Fibroblast of villous mesenchyme (primary cell): ENCODE data around the genes ZCCHC2, PHLPP1, TMX3 and CD226.

GRCh38 chr18:62522899-62523541 is at the start of gene ZCCHC2:
Gene ZCCHC2 (plus strand): TSS chr18:62523025.
- CAGE, long polyA plus RNA, result no peak

DNA sequence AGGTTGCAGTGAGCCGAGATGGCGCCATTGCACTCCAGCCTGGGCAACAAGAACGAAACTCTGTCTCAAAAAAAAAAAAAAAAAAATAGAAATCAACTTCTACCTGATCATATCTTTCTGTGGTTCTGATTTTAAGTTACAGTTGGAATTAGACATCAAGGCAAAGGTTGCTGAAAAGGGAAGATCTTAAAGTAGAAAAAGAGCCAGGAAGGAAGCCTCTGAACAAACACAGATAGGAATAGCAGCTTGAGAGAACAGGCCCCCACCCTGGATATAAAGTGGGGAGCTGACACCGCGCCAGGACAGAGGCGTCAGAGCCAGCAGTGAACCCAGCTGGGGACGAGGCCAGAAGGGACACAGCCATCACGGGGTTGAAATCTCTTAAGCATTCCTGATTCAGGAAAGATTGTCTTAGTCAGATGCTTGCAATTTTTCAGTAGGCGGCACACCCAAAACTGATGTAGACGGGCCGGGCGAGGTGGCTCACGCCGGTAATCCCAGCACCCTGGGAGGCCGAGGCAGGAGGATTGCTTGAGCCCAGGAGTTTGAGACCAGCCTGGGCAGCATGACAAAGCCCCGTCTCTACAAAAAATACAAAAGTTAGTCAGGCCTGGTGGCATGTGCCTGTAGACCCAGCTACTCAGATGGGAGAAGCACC is 93.8 kb upstream of the PHLPP1 start:
- CAGE, long polyA plus RNA, result no peak

DNA sequence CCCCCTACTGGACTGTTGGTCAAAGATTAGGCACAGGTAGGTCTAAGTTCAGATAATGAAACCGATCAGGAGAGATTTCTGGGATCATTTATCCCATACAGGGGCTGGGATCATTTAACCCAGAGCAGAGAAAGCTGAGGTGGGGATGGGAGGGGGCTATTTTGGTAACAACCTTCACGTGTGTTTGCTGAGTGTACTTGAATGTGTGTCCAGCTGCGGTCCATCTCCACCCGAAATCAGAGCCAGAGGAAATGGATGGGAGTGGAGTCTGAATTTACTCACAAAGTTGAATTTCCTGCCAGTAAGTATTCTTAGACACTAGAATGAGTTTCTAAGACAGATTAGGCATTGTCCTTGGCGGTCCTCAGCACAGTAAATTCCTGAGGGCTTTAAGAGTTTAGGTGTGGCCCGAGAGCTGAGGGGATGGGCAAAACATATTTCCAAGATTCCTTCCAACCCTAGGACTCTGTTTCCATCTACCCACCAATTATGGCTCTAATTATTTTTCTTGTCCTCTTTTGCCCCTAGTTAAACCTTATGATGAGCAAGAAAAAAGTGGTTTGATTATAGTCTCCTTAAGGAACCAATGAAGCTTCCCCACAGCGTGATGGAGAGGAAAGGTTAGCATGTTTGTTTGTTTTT is 90.4 kb upstream of the PHLPP1 start:
- CAGE, long polyA plus RNA, result no peak

GRCh38 chr18:62715433-62715993 is at the start of gene PHLPP1:
Gene PHLPP1 (plus strand): TSS chr18:62715541.
- CAGE, long polyA plus RNA, result no peak

DNA sequence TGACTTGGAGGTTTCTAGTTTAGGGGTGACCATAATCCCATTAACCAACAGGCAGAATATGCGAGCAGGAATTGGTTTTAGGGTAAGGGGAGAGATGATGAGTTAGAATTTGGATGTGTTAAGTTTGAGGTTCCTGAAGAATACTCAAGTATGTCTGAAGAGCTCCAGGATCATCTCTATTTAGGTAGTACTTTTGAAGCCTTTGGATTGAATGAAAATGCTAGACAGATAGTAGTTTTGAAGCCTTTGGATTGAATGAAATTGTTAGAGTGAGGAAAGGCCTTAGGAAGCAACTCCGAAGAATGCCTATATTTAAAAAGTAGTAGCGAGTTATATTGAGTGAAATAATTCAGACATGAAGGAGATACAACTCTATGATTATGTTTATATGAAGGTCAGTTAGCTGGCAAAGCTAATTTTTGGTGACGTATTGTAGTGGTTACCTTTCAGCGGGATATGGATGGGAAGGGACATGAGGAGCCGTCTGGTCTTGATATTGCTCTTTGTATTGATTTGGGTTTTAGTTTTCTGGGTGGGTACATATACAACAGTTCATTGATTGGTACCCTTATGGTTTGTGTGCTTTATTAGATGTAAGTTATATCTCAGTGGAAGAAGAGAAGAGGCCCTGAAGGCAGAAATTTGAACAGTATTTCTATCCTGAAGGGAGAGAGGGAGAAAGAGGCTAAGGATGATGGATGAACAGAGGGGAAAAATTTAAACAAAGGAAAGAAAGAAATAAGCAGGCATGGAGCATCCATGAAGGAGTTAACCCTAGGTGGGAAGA is 23.8 kb downstream of the PHLPP1 start:
- CAGE, long polyA plus RNA, result no peak

GRCh38 chr18:63197299-63197780 is 122.2 kb downstream of the BCL2 start:
- CAGE, long polyA plus RNA, result no peak

GRCh38 chr18:63206718-63207579 is 112.6 kb downstream of the BCL2 start:
- CAGE, long polyA plus RNA, result no peak

DNA sequence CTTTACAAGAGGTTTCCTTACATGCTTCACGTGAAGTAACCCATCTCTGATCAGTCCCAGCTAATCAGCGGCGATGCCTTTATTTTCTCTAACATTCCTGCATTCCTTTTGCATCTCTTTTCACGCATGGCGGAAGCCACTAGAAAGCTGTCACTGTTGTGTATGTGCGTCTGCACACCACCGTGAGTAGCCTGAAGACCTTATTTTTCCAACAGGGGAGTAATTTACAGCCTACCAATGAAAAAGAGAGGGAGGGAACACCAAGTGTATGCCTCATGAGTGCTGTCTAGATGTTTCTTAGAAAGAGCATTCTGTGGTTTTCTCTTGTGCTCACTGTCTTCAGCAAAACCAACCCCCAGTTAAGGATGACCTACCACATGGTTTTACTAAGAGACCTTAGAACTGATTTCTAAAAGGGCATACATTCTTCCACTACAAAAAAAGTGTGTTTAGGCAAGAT is 51.6 kb downstream of the BCL2 start:
- CAGE, long polyA plus RNA, result no peak

DNA sequence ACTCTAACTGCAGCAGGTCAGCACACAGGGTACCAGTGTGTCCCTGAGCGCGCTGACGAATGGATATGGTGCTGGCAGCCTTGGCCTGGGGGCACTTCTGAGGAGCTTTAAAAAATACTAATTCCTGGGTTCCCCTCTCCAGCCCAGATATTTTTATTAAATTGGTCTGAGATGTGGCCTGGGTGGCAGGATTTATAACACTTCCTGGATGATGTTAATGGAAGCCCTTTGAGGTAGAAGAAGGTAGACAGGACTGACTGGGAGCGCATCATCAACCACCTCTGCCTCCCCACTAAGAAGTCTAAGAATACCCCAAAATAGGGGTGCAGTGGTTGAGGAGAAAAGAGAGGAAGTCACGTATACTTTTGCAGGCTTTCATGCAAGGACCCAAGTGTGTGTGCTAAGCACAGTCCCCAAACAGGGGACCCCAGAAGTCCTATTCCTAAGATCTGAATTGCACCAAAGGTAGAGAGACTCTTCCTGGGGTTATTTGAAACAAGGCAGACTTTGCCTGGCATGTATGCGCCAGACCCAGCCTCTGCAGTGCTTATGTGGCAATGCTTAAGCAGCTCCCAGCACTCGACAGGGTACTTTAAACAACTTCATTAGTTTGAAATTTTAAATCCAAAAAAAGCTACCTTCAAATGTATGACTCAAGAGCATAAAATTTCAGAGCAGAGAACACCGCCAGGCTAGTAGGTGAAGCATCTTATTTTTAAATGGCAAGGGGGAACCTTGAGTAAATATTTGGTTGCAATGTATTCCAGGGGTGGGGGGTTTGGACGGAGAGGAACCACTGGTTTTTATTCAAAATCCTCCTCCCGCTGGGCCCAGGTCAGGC is 35.3 kb downstream of the BCL2 start:
- CAGE, long polyA plus RNA, result no peak

DNA sequence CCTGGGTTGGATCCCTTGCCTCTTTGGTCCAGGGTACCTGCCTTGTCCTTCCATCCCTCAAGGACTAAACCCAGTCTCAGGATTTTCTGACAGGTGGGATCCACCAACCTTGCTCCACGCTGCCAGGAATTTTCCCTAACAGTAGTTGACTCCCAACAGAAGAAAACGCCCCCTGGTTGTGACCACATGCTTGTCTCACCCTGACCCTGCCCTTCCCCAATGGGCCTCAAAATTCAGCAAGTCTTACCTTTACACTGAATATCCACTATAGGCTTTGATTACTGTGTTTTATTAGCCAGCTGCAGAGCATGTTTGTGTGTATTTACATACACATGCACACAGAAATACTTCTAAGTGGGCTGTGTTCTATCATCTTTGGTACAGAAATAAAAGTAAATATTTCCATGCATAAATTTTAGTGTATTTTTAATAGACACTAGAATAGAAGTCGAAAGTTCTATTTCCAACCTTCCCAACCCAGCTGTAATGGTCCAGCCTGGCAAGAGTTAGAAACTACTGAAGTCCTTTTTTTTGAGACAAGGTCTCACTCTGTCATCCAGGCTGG is 23.7 kb downstream of the BCL2 start:
- CAGE, long polyA plus RNA, result no peak

GRCh38 chr18:63314880-63315625 is 4.5 kb downstream of the BCL2 start:
- CAGE, long polyA plus RNA, result no peak

- CAGE, long polyA plus RNA, result no peak
Measured at GRCh38 chr18:63319264-63319621, 326 bp downstream of the BCL2 start.

GRCh38 chr18:63552848-63553309 is 10.7 kb downstream of the SERPINB12 start:
- CAGE, long polyA plus RNA, result no peak

DNA sequence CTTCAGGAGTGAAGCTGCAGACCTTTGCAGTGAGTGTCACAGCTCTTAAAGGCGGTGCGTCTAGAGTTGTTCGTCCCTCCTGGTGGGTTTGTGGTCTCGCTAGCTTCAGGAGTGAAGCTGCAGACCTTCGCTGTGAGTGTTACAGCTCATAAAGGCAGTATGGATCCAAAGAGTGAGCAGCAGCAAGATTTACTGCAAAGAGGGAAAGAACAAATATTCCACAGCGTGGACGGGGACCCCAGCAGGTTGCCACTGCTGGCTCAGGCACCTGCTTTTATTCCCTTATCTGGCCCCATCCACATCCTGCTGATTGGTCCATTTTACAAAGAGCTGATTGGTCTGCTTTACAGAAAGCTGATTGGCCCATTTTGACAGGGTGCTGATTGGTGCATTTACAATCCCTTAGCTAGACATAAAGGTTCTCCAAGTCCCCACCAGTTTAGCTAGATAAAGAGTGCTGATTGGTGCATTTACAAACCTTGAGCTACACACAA is 254.3 kb downstream of the CDH7 start:
- CAGE, long polyA plus RNA, result no peak

DNA sequence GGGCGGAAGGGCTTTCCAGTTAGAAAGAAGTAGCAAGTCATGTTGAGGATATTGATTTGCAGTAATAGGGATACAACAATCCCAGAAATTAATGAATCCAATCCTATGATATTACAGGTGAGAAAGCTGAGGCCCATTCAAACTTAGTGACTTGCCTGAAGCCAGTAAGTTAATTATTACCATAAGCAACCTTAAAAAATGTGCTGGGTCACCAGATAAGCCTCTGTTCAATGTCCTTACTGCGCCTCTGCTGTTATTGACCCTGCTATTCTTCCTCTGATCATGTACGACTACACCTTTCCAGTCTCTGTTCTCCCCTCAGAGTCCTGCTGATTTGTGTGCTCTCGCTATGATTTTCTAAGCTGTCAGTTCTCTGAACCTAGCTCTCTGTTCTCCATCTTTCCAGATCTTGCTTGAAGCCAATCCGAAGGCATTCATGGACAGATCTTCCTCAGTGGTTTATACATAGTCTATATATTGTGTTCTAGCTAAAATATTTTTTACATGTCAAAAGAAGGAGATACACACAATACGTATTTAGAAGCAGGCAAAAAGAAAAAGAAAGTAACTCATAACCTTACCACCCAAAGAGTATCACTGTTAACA is 370.6 kb downstream of the DSEL start:
- CAGE, long polyA plus RNA, result no peak

DNA sequence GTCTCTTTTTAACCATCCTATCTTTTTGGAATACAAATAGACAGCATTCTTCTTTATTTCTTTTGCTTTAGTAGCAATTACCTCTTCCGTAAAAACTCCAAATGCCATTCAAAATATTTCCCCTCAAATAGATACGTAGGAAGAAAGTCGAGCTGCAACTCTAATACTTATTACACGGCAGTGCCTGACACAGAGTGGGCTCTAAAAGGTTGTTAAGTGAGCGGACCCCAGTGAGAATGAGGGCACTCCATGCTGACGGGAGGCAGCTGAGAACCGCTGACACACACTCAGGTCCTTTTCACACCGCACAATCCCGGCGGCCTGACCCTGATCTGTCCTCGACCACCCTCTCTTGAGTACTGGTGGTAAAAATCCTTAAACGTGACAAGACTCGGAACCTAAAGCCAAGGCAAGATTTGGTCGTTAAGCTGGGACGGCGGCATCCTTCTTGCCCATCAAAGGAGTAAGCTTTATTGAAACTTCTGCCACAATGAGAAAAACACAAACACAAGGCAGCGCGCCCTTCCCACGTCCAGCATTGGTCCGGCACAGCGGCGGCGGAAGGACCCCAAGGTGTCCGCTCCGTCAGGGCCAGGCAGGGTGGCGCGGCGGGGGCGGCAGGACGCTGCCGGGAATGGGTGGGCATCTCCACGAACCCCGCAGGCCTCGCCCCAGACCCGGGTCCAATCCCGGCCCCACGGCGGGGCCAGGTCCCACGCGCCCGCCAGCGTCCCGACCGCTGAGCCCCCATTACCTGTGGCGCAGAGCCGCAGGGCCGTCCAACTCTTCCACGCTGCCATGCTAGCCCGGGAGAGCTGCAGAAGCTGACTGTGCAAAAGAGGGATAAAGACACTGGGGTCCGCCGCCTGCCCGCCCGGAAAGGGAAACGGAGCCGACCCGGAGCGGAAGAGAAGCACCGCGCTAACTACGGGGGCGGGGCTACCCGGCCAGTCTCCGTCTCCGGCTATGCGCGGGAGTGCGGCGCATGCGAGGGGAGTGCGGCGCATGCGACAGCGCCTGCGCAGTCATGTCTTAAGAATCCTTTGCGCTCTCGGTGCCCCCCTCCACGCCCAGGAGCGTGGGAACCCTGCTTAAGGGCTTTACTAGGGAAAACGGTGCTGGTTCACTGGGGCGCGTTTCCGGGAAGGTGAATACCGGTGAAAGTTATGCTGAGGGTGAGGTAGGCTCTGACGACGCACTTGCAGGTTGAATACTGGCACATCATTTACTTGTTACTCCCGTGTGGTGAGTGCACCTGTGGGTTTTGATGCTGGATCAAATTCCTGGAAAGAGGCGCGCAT is at the start of gene TMX3:
Gene TMX3, minus strand, starts transcription at position 927 of the 1,301 bp plus-strand sequence.
- CAGE, long polyA plus RNA, result no peak

- CAGE, long polyA plus RNA, result no peak
Measured at GRCh38 chr18:69934668-69935176, 13.0 kb downstream of the CD226 start.

DNA sequence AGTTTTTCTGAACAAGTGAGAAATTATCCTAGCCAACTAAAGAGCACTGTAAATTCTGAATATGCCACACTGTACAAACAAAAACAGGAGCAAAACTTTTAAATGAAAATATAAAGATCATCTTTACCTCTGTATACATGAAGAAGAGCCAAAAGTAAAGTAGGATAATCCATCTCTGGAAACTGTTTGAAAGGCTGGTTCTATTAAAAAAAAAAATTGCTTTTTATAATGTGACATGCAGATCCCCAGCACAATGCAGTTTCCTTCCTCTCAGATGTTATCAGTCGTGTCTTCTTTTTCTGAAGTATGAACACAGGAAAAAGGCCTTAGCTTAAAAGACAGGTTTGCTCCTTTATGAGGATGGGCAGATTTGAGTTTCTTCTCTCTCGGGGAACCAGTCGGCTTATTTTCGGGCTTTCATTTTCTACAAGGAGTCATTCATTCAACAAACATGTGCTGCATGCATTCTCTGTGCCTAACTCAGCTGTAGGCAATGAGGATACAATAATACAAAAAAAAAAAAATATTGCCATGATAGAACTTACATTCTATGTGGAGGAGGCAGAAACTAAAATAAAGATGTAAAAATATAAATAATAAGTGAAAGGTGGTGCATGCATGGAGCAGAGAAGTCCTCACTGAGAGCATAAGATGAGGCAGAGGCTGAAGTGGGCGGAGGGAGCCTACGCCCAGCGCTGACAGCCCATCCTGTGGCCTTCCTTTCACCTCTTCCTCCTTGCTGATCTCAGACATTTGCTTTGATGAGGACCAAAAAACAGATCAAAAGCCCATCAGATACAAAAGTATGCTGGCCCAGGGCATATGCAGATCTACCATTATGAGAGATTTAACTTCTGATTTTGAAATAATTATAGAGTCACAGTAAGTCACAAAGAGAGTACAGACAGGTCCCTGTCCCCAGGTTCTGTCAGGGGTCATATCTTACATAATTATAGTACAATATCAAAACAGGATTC is at the start of gene CD226:
Gene CD226, minus strand, starts transcription at position 640 of the 977 bp plus-strand sequence.
- CAGE, long polyA plus RNA, result no peak

GRCh38 chr18:70234620-70235021 is 29.1 kb upstream of the RTTN start:
- CAGE, long polyA plus RNA, result no peak

GRCh38 chr18:70293187-70293609 is 4.4 kb downstream of the SOCS6 start:
- CAGE, long polyA plus RNA, result no peak